ENCODE measurements around the genes BRINP2 and ABL2.

GRCh38 chr1:175209056-175209597, 16.6 kb upstream of the KIAA0040 start:
- RRBS = no CpG with 5 or more reads among the region's 6 CpGs

DNA sequence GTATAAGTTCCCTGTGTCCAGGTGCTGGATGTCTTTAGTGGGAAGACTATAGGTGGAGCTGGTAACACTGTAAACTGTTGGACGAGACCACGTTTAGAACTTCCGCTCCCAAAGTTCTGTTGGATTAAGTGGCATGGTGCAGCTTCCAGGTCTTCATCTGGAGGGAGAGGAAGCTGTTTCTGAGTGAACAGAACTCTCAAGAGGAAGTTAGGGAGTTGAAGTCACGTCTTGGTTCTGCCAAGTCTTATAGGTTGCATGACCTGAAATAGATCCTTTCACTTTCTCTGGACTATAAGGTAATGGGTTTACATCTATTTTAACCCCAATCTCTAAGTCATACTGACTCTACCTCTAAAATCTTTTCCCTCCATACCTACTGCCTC, 97.4 kb upstream of the TNR start:
- RRBS = no CpG with 5 or more reads among the region's 4 CpGs

DNA sequence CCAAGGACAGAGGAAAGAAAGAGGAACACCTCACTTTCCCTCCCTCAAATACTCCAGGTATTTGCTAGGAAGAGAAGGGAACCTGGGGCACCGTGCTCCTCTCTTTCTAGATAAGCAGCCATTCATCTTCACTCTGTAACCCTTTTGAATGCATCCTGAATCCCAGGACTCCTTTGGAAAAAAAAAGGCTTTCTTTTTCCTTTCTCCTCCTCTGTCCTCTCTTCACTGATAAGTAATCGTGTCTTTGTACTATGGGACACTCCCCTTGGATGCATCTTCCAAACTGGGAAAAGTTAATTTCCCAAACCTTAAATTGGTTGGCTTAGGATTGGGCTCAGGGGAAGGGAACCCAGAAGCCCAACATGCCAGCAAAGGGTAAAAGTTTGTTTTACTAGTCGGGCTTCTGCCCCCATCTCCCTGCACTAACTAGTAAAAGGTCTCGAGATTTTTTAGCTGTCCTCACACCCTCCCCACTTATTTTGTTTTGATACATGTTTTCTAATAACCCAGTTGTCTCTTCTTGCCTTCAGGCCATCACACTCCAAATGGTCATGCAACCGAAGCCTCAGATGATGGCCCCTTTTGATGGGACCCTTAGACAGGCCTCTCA, 105.8 kb downstream of the COP1 start:
- RRBS = no CpG with 5 or more reads among the region's 5 CpGs

DNA sequence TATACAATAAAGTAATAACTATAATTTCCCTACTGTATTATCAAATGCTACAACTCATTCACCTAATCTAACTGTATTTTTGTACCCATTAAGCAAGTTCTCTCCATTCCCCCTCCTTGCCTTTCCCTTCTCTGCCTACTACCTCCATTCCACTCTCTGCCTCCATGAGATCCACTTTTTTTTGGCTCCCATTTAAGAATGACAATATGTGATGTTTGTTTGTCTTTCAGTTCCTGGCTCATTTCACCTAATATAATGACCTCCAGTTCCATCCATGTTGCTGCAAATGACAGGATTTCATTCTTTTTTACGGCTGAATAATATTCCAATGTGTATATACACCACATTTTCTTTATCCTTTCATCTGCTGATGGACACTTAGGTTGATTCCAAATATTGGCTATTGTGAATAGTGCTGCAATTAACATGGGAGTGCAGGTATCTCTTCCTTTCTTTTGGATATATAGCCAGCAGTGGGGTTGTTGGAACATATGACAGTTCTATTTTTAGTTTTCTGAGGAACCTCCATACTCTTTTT, 94.4 kb downstream of the COP1 start:
- RRBS = no CpG with 5 or more reads among the region's 1 CpG

DNA sequence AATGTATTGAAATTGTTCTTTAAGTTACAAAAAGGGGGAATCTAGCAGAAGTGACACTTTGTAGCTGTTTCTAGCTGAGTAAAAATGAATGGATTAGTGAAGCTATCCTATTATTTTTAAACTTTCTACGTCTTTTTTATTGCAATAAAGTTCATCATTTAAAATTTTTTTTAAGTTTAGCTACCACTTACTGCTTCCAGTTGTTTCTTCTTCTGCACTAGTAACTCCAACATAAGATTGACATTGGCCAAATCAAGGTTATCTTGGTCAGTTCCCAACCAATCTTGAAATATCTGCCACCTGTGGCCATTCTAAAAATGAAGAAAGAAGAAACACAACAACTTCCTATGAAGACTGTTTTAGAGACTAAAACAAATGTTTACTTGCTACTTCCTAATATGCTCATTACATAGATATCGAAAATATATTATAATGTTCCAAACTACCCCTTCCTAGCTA, 44.4 kb downstream of the COP1 start:
- RRBS = no CpG with 5 or more reads among the region's 2 CpGs

DNA sequence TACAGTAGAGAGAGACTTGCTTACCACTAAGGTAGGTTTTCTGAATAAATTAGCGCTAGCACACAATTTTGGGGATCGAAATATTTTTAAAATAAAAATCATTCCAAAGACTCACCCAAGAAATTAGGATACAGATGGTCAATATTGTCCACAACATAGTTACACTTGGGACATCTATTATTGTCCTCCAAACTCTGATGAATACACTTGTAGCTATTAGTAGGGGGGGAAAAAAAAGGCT, 31.4 kb downstream of the COP1 start:
- RRBS = no CpG with 5 or more reads among the region's 2 CpGs

DNA sequence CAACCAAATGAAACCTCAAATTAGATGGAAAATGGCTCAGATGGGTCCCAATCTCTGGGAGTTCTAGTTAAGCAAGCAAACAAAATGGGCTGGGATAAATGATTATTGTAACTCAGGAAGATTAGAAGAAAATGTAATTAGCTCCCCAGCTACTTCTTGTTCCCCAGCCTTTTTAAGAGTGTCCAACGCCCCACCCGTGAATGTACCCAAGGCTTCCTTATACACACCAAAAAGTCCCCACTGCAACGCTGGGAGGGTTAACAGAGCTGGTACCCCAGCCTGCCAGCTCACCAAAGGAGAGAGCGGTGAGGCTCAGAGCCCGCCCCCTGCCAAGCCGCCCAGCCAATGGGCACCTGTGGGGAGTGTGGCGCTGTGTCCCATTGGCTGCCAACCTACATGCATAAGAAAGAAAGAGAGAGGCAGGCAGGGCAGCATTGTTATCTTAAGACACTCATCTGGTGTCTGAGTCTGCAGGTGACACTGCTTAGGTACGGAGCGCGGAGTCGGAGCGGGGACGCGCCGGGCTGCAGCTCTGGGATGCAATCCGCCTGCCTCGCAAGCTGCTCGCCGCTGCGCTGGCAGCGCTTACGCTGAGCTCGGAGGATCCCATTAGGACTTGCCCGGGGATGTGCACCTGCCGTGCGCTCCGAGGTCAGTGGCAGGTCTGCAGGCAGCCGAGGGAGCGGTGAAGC, at the start of gene BRINP2:
TSS of gene BRINP2 (plus strand) at position 465 of the 692 bp plus-strand sequence.
- RRBS = 3% methylated on average over 6 of the region's 29 CpGs

- RRBS = no CpG with 5 or more reads among the region's 3 CpGs
These were observed 318.9 kb downstream of the SEC16B start for GRCh38 chr1:177650857-177651435.

DNA sequence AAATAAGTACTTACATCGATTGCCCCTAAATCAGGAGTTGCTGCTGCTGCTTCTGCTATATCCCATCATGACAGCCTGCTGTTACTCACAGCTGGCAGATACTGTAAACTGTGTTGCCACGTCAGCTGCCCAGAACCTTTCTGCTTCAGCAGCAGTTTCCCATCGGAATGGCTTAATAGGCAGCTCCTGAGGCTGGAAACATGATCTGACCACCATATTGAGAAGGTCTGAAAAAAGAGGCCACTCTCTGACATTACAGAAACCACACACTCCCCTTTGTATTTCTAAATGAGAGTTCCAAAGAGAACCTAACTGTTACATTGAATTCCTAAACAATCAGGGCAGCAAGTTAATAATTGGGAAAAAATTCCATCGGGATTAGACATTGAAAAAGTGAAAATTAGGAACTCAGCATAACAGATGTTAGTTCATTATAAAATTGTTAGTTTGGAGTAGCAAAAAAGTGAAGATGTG, 14.4 kb upstream of the SEC16B start:
- RRBS = no CpG with 5 or more reads among the region's 4 CpGs

- RRBS = no CpG with 5 or more reads among the region's 1 CpG
These were observed 57.9 kb downstream of the RASAL2 start for GRCh38 chr1:178151729-178152237.

- RRBS = no CpG with 5 or more reads among the region's 9 CpGs
These were observed 86.2 kb downstream of the RASAL2 start for GRCh38 chr1:178179978-178180613.

GRCh38 chr1:178513720-178514069, 786 bp downstream of the TEX35 start:
- RRBS = no CpG with 5 or more reads among the region's 9 CpGs

GRCh38 chr1:178543296-178543700, 30.4 kb downstream of the TEX35 start:
- RRBS = no CpG with 5 or more reads among the region's 13 CpGs

- RRBS = no CpG with 5 or more reads among the region's 6 CpGs
These were observed 63.9 kb downstream of the TEX35 start for GRCh38 chr1:178576708-178577302.

DNA sequence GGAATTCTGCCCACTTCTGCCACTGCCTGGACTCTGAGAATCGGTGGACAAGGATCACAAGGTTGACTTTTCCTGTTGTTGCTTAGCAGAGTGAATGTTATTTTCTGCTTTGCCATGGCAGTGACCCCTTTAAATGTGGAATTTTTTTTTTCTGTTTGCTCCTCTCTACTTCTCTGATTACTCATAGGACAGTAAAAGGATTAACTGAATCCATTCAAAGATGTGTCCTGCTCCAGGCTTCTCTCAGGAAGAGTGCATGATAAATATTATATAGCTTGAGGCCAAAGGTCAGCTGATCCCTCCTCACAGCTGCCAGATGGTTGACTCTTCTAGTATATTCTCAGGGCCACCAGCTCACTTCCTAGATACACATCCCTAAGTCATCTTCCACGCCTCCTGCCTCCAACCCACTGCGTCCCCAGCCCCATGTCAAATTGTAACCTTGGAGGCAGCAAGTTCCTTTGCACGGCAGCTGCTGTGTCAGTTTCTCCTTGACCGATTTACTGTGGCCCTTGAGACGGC, 74.0 kb upstream of the RALGPS2 start:
- RRBS = no CpG with 5 or more reads among the region's 6 CpGs

GRCh38 chr1:178932985-178933294, 62.1 kb upstream of the ANGPTL1 start:
- RRBS = no CpG with 5 or more reads among the region's 2 CpGs

DNA sequence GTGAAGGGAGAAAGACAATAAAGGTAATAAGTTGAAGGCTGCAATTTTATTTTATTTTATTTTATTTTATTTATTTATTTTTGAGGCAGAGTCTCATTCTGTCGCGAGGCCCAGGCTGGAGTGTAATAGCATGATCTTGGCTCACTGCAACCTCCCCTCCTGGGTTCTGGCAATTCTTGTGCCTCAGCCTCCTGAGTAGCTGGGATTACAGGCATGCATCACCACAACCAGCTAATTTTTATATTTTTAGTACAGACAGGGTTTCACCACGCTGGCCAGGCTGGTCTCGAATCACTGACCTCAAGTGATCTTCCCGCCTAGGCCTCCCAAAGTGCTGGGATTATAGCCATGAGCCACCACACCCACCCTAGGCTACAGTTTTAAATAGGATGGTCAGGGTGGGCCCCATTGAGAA, 62.9 kb upstream of the FAM20B start:
- RRBS = no CpG with 5 or more reads among the region's 5 CpGs

GRCh38 chr1:179125099-179125746, 43.4 kb downstream of the TOR3A start:
- RRBS = no CpG with 5 or more reads among the region's 2 CpGs

GRCh38 chr1:179179946-179180296, 49.6 kb downstream of the ABL2 start:
- RRBS = no CpG with 5 or more reads among the region's 1 CpG

GRCh38 chr1:179229179-179230246, at the start of gene ABL2:
TSS of gene ABL2 (minus strand) at chr1:179229677.
- RRBS = 8% methylated on average over 3 of the region's 98 CpGs